ENCODE measurements around a stretch of chr12.

DNA sequence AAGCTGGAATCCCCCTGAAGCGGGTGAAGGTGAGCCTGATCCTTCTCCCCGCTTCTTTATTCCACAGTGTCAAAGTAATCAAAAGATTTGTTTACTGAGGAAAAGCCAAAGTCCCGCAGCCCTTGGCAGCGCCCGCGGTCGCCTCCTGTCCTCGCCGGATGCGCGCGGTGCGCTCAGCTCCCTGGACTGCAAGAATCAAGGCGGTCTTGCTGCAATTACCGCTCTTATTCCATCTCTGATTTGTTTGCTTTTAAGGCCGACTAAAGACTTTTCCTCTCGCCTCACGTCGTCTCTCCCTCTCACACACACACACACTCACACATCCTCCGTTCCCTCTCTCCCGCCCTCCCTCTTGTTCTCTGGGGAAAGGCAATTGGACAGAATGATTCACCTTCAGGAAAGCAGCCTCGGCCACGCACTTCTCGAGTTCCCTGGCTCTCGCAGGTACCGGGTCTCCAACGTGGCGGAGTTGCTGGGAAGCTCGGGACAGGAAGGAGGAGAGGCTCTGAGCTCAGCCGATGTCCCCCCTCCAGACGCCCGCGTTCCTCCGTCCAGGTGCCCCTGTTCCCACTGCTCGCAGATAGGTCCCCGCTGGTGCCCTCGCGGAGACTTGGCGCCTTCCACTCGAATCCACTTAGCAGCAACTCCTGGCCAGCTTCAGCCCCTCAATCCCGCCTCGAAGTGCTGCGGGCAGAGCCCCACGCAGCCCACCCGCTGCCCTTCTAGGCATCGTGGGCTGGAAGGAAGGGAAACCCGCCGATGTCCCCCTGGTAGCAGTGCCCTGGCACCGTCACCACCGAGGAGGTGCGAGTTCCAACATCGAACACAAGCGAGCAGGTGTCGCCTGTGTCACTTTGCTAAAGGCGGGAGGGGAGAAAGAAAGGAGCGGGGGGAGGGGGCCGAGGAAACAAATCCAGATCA is 792 bp downstream of the TAFA2 start:
- PRO-cap, 2 experiments: no peak in any of the 2 experiments

GRCh38 chr12:62297193-62298100 is 37.2 kb downstream of the USP15 start:
- PRO-cap, 2 experiments: no peak in any of the 2 experiments

- PRO-cap, 2 experiments: no peak in any of the 2 experiments
Measured at GRCh38 chr12:62387264-62387682, 79.4 kb upstream of the MON2 start.

DNA sequence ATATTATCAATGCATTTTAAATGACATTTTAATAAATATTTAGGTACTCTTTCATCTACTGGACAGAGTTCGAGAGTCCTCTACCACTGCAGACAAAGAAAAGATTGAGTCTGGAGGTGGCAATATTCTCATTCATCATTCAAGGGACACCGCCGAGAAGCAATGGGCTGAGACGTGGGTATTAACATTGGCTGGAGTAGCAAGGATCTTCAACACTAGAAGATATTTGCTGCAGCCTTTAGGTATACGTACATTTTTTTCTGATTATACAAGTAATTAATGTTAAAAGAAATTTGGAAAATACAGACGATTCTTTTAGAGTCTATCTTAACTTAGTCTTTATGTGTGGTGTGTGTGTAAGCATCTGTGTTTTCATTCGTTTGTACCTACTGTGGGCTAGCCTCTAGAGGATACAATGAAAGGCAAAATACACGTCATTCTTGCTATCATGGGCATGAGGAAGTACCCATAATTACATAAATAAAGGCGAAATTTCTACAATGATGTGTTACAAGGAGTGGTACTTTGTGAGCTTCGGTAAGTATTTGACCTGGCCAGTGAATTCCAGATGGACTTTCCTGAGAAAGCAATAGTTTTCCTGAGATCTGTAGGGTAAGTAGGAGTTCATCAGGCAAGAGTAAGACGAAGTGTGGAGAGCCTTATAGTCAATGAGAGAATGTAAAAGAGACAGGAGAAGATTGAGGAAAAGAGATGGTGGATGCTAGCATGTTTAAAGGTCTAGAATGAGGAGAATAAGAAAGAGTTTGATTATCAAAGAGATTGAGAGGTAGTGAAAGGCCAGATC is 89.5 kb downstream of the MON2 start:
- PRO-cap, 2 experiments: no peak in any of the 2 experiments

DNA sequence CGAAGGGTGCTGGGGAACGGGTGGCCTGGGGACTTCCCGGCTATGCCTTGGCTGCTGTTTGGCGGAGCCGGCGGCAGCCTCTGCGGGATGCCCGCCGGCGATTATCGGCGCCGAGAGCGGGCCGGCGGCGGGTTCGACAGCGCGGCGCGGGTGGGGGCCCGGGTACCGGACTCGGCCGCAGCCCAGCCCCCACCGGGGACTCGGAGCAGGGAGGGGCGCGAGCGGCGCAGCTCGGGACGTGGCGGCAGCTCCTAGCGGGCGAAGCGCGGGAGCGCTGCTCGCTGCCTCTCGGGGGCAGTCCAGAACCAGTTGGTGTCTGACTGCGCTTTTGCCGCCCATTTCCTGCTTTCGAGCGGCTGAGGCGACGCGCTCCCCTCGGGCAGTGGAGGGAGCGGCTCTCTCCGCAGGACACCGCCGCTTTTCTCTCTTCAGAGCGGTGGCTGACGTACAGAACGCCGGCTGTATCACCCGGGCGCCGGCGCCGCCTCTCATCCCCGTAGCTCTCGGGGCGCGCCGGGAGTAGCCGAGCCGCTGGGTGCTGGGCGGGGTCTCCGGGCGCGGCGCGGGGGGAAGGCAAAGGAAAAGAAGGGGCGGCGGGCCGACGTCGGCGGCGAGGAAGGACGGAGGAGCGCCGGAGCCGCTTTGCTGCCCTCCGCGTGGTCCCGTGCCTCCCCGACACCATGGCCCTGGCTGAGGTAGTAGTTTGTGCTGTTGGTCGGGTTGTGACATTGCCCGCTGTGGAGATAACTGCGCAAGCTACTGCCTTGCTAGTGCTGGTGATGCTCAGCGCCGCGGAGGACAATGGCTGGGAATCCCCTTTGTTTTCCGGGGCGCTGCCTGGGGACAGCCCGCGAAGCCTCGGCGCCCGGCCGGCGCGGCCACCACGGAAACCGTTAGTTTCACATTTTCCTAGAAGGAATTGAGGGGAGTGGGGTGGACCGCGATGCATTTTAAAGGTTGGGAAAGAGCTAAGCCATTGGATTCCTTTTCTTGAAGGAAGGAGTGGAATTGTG is 136.7 kb downstream of the MON2 start:
- PRO-cap, 2 experiments: peak in 2 of 2 experiments; most common plus-strand start position 338 of the sequence (in 1); most common minus-strand start position 739 of the sequence (in 2)

GRCh38 chr12:62834327-62834974 is 100.5 kb downstream of the PPM1H start:
- PRO-cap, 2 experiments: no peak in any of the 2 experiments

- PRO-cap, 2 experiments: no peak in any of the 2 experiments
Measured at GRCh38 chr12:63944832-63945361, 100.4 kb downstream of the SRGAP1 start.

DNA sequence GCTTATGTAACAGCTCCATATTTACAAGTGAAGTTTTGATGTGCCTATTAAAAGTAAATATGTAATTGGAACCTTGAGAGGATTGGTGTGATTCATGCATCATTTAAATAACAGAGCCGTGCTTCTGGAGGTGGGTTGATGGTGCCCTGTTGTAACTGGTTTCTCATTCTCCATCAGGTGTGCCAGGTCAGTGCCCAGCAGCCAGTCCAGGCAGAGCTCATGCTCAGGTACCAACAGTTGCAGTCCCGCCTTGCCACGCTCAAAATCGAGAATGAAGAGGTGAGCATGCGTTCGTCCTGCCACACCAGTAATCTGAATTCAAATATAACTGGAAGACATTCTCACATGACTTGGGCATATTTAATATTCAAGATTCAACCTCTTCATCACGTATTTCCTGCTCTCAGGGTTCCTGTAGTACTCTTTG is 157.1 kb downstream of the KICS2 start:
- PRO-cap, 2 experiments: no peak in any of the 2 experiments

GRCh38 chr12:64456108-64456516 is 4.2 kb downstream of the TBK1 start:
- PRO-cap, 2 experiments: no peak in any of the 2 experiments

DNA sequence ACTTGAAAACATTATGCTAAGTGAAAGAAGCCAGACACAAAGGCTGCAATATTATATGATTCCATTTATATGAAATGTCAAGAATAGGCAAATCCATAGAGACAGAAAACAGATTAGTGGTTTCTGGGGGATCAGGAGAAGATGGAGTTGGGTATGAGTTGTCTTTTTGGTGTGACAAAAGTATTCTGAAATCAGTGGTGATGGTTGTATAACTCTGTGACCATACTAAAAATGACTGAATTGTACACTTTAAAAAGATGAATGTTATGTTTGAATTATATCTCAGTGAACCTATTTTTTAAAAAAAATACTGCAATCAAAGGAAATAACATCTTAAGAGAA is 13.7 kb downstream of the TBK1 start:
- PRO-cap, 2 experiments: no peak in any of the 2 experiments

- PRO-cap, 2 experiments: no peak in any of the 2 experiments
Measured at GRCh38 chr12:64674511-64674933, 64.2 kb downstream of the RASSF3 start.

GRCh38 chr12:64694550-64695783 is 64.2 kb downstream of the GNS start:
- PRO-cap, 2 experiments: no peak in any of the 2 experiments

- PRO-cap, 2 experiments: no peak in any of the 2 experiments
Measured at GRCh38 chr12:64779447-64779646, 20.1 kb upstream of the GNS start.

DNA sequence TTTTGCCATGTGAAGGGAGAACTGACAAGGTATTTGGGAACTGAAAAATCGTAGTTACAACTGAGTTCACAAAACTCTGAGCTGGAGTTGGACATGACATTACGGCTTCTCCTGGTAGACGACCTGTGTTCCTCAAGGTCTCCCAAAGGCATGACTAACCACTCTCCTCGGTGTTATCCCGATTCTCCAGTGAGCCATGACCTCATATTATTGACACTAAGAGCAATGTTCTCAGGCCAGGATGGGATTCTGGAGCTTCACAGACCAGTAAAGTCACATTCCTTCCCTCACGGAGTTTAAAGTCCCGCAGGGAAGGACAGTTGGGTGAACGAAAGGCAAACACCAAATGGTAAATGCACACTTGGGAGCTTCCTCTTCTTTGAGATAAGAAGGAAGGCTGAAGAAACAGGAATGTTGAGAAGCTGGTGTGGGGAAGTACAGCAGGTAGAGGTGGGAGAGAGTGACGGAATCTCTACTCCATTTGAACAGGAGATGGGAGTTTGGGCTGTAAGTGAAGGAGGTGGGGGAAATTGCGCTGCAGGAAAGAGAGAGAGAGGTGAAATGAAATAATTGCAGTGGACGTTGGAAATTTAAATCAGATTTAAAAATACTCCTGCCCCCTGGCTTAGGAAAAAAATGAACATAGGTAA is 65.5 kb downstream of the TBC1D30 start:
- PRO-cap, 2 experiments: no peak in any of the 2 experiments

DNA sequence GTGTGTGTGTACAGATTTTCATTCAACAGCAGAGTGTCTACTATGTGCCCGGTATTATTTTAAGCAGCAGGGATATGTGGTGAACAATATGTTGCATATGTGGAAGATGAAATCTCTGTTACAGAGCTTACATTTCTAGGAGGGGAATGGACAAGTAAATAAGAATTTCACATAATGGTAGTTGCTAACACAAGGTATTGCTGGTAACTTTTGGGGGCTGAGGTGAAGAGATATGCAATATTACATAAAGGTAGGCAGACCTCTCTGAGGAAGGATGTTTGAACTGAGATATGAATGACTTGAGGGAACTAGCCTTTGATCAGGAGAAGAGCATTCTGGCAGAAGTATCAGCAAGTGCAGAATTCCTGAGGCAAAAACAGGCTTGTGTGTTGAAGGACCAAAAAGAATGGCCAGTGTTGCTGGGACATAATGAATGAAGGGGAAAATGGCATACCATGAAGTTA is 5.3 kb downstream of the LEMD3 start:
- PRO-cap, 2 experiments: no peak in any of the 2 experiments

DNA sequence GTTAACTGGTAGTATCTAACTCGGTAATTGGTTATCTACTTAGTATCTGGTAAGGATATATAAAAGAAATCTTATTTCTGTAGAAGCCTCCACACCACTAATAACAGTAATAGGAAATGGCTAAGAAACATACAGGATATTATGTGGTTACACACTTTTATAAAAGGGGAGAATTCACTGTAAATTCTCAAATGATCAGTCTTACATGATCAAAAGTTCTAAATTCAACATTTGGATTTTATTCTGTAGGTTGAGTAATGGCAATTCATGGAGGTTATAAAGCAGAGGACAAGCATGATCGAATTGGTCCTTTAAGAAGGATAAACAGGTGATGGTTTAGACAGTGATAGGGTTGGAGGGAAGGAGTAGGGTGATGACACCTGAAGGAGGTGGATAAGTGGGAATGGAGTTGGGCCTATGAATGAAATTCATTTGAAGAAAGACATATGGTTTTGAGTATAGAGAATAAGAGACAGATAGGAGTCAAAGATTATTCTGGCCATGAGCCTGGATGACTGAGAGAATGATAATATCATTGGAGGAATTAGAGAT is 7.6 kb downstream of the LEMD3 start:
- PRO-cap, 2 experiments: no peak in any of the 2 experiments

- PRO-cap, 2 experiments: no peak in any of the 2 experiments
Measured at GRCh38 chr12:65189459-65189833, 20.1 kb downstream of the LEMD3 start.

- PRO-cap, 2 experiments: no peak in any of the 2 experiments
Measured at GRCh38 chr12:65460044-65460292, 181.5 kb downstream of the MSRB3 start.

- PRO-cap, 2 experiments: no peak in any of the 2 experiments
Measured at GRCh38 chr12:65602576-65602993, 221.7 kb upstream of the HMGA2 start.

- PRO-cap, 2 experiments: no peak in any of the 2 experiments
Measured at GRCh38 chr12:65826537-65827440, 2.5 kb downstream of the HMGA2 start.